Caco-2 (cell line): ENCODE results near the genes KLK9, LIM2 and SIGLEC8.

DNA sequence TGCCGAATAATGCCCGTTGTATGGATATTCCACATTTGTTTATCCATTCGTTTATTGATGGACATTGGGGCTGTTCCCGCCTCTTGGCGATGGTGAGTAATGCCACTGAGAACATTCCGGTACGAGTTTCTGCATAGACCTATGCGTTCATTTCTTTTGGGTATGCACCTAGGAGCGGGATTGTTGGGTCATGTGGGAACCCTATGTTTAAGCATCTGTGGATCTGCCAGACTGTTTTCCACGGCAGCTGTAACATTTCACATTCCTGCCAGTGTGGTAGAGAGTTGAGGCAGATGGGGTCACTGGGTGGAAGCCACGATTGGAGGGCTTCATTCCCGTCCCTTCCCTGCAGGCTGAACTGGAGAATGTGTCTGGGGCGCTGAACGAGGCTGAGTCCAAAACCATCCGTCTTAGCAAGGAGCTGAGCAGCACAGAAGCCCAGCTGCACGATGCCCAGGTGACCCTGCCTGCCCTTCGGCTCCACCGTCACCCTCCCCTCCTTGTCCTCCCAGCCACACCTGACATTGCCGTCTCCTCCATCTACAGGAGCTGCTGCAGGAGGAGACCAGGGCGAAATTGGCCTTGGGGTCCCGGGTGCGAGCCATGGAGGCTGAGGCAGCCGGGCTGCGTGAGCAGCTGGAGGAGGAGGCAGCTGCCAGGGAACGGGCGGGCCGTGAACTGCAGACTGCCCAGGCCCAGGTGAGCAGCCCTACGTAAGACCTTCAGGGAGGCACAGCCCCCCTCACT lies 49.3 kb downstream of the KCNC3 start:
- PRO-cap = no peak
- RRBS = no CpG with 5 or more reads among the region's 28 CpGs

DNA sequence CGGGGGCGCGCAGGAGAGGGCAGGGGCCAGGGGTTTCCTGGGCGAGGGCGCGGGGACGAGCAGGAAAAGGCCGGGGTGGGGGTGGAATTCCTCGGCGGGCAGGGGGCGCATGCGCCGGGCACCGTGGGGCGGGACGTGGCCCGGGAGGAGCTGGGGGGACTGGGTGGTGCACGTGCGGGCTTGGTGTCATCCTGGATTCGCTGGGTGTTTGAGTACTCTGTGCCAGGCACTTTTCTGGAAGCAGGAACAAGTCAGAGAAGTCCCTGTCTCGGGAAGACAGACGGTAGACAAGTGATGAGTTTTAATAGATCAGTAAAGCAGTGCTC lies 316 bp downstream of the POLD1 start:
- PRO-cap = bidirectional peak, plus-strand start at position 189 of the sequence, minus-strand start at position 57 of the sequence
- RRBS = 2% methylated on average over 13 of the region's 22 CpGs

DNA sequence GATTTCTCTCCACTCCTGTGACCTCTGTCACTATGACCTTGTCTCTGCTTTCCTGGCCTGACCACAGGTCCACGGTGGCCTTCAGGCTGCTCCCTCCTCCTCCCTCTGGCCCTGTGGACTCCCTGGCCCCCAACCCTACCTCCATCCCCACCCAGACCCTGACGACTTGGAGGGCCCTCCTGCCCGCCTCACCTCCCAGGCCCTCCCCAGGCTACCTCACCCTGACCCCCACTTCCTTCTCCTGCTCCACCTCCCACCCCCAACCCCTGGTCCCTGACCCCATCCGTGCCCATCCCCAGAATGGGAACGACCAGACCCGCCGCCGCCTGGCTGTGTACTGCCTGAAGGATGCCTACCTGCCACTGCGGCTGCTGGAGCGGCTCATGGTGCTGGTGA lies 12.1 kb upstream of the SPIB start:
- PRO-cap = no peak
- RRBS = no CpG with 5 or more reads among the region's 10 CpGs

GRCh38 chr19:50433104-50433255 lies 288 bp downstream of the MYBPC2 start:
- PRO-cap = no peak
- RRBS = no CpG with 5 or more reads among the region's 3 CpGs

GRCh38 chr19:50791231-50791745 lies 1.1 kb downstream of the ACP4 start:
- PRO-cap = no peak
- RRBS = 96% methylated on average over 2 of the region's 14 CpGs

GRCh38 chr19:50793285-50793845 lies 3.1 kb downstream of the ACP4 start:
- PRO-cap = no peak
- RRBS = no CpG with 5 or more reads among the region's 13 CpGs

DNA sequence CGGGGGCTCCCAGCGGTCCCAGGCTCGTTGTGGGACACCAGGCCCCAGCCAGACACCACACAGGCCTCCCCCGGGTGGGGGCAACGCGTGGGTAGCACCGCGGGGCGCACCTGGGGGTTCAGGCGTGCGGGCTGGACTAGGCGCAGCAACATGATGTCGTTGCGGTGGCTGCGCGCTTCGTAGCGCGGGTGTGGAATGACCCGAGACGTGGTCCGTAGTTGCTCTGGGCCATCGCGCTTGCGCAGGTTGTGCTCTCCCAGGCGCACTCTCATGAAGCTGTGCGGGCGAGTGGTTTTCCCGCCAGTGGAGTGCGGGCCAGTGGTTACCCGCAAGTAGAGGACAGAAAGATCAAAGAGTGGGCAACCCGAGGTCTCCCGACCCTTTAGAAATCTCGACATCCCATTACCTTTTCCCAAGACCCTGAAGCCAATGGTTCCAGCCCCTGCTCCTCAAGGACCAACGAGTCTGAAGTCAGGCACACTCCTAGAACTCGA lies 3.3 kb upstream of the KLK1 start:
- PRO-cap = no peak
- RRBS = 58% methylated on average over 4 of the region's 36 CpGs

DNA sequence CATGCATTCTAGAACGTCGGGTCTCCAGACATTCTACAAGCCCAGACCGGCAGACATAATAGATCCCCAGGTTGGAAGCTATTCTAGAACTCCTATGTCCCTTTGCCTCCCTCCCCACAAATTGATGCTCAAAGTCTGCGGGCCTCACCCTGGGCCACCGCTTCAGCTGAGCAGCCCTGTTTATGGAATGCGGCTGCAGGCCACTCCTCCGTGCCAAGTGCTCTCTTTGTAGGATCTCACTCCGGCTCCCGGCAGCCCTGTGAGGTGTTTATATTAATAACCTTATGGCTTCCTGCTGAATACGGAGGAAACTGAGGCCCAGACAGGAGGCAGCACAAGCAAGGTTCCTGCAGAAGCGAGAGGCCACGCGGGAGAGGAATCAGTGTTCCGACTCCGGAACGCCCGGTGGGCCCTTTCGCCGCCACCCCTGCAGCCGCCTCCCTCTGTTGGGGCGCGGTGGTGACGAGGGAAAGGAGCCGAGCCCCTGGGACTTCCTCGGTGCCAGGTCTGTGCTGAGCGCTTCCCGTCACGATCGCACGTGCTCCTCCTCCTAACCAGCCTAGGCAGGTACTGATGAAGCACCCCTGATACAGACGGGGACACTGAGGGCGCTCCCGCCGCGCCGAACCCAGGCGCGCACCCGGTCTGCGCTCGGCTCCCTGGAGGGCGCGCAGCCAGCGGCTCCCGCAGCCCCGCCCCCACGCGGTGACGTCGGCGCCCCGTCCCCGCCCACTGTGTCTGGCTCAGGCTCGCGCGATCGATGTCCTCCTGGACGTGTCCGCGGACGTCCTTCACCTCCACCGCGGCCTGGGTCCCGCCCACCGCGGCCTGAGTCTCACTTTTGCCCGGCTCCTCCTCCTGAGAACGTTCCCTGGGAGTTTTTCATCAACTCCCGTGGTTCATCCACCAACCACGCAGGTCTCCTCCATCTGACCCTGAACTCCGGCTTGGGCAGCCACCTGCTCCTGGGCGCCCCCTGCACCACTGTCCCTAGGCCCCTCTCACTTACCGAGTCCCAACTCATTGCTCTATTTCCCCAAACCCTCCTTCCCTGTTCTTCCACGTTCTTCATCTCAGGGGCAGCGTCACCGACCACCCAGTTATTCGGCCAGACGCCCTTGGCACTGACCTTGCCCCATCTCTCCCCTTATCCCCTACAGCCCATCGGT lies 2.4 kb upstream of the KLK15 start:
- PRO-cap = bidirectional peak, plus-strand start at position 735 of the sequence, minus-strand start at position 683 of the sequence
- RRBS = 32% methylated on average over 4 of the region's 79 CpGs

- PRO-cap = no peak
- RRBS = no CpG with 5 or more reads among the region's 7 CpGs
Measured at GRCh38 chr19:51009427-51009793, at the start of gene KLK9. Gene KLK9 (minus strand): TSS chr19:51009592.

DNA sequence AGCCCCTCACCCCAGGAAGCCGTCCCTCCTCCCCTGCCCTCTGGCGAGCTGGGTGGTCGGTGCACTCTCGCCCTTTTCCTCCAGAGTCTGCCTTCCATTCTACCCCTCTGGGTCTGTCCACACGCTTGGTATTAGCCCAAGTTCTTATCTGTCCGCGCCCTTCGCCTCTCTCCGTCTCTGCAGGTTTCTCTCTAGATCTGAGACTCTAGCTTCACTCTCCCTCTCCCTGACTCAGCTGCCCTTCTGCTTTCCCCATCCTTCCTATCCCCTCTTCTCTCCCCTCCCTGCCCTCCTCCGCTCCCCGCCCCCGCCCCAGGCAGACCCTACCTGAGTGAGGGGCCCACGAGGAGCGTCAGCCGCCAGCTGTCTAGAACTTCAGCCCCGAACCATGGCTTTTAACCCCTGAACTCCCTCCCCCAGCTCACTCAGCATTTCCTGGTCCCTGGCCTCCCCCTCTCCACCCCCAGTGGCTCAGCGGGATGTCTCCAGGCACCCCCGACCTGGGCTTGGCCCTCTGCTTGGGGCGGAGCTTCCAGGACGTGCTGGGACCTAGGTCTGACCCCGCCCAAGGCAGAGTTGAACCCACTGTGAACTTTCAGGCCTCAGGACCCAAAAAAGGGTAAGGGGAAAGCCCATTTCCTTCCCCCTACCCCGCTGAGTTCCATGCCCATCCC lies 556 bp upstream of the KLK13 start:
- PRO-cap = no peak
- RRBS = no CpG with 5 or more reads among the region's 22 CpGs

DNA sequence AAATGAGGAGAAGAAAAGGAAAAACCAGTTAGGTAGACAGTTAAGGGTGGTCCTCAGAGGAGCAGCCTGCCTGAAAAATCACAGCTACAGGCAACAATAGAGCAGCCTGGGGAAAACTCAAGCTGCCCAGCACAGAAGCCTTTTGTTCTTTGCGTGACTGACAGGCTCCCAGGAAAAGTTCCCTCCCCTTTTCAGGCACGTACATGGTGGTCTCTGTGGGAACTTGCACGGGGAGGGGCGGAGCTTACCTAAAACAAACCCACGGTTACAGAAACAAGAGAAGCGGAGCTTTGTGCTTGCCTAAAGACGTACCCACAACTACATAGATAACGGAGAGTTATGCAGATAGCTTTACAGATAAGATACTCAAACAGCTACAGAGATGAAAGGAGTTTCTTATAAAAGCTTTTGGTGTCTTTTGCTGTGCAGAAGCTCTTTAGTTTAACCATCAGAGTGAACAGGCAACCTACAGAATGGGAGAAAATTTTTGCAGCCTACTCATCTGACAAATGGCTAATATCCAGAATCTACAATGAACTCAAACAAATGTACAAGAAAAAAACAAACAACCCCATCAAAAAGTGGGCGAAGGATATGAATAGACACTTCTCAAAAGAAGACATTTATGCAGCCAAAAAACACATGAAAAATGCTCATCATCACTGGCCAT lies 11.4 kb downstream of the ETFB start:
- PRO-cap = bidirectional peak, plus-strand start at position 428 of the sequence, minus-strand start at position 98 of the sequence
- RRBS = no CpG with 5 or more reads among the region's 9 CpGs

DNA sequence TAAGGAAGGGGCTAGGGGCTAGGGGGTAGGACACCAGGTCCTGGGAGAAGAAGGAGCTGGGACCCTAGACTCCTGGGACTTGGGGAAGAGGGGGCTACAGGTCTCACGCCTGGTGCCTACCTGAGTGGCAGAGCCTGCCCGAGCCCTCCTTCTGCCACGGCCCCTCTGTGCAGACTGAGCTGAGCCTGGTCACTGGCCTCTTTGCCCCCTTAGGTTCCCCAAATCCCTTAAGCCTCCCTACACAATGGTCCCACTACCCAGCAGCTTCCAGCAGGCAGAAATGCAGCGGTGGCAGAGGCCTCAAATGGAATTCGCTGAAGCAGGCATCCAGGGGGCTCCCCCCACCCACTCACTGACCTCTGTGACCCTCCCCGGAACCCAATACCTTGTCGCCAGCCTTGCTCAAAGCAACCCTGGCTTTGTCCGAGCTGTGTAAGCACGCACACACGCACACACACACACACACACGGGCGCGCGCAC lies at the start of gene LIM2:
Gene LIM2 (minus strand): TSS at position 176 of the 480 bp plus-strand sequence.
- PRO-cap = no peak
- RRBS = no CpG with 5 or more reads among the region's 14 CpGs

DNA sequence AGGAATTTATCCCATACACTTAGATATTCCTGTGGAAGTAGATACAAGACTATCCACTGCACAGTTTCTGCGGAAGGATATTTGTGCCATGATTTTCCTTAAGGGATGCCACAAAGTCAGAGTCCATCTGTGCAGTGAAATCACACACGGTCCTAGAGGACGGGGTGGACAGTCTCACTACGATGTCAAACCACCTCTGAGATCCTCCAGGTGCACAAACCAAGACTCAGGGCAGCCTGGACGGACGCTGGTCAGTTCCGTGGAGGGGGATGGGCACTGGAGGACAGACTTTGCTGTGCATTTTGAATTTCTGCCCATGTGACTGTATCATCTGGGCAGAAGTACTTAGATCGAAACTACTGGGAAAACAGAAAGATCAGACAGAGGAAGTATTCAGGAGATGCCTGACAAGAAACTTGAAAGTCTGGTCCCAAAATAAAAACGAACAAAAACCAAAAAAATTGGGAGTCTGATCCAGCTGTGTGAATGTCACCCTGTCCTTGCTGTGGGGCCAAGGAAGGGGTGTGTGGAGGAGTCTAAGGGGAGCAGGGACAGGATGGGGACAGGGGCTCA lies 1.7 kb downstream of the SIGLEC8 start:
- PRO-cap = no peak
- RRBS = no CpG with 5 or more reads among the region's 9 CpGs

- PRO-cap = no peak
- RRBS = 18% methylated on average over 2 of the region's 10 CpGs
Measured at GRCh38 chr19:51458114-51458837, at the start of gene SIGLEC8. Gene SIGLEC8 (minus strand): TSS chr19:51458454.

- PRO-cap = no peak
- RRBS = no CpG with 5 or more reads among the region's 6 CpGs
Measured at GRCh38 chr19:51467712-51468738, 9.8 kb upstream of the SIGLEC8 start.

DNA sequence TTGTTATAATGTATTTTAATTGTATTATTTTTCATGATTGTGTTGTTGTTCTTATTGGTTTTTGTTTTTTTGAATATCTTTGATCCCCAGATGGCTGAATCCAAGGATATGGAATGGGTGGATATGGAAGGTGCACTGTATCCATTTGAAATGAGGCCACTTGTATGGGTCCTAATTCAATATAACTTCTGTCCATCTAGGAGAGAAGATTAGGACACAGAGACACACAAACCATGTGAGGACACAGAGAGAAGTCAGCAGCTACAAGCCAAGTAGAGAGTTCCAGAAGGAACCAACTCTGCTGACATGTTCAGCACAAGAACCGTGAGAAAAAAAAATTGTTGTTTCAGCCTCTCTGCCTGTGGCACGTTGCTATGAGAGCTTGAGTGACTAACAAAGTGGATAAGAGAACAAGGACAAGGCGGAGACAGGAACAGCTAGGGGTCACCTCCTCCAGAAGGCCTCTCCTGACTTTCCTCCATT lies 5.5 kb upstream of the SIGLEC12 start:
- PRO-cap = no peak
- RRBS = no CpG with 5 or more reads among the region's 3 CpGs

DNA sequence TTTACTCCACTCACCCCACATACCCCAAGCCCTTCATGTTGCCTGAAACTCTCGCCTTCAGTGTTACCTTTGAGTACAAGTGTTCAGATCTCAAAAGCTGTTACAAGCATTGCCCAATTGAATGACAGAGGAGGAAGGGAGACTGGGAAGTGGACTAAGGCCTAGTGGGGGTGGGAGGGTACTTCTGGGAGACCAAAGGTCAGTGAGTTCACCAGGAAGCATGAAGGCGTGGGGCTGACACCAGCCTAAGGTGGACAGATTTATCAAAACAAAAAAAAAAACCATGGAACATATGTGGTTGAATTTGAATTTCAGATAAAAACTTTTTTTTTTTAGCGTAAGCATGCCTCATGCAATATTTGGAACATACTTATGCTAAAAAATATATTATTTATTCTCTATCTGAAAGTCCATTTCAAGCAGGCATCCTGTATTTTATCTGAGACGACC lies 6.2 kb upstream of the SIGLEC12 start:
- PRO-cap = no peak
- RRBS = no CpG with 5 or more reads among the region's 4 CpGs

DNA sequence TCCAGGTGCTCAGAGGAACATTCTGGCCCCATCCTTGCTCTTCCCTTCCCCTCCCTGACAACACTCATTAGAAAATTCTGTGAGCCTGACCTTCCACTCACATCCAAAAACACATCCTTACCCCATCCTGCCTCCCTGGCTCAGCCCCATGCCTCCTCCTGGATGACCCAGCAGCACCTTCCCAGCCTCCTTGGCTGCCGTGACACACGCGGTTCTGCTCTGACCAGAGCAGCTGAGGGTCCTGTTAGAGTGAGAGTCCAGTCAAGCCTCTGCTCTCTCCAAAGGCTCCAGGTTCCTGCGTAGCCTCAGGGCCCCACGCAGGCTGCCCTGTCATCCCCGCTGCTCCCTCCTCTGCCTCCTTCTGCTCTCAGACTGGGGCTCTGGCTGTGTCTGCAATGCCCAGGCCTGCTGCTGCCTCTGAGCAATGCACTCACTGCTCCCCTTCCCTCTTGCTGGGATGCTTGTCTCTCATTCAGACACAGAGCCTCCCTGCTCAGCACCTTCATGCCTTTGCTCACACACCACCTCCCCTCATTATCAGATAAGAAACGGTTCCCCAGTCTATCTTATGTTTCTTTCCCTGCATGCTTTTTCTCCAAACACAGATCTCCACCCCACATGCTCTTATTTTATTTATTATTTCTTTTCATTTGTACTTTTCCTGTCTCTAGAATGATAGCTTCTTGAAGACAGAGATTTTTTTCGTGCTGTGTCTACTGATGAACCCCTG lies 10.1 kb upstream of the SIGLEC6 start:
- PRO-cap = no peak
- RRBS = no CpG with 5 or more reads among the region's 8 CpGs

DNA sequence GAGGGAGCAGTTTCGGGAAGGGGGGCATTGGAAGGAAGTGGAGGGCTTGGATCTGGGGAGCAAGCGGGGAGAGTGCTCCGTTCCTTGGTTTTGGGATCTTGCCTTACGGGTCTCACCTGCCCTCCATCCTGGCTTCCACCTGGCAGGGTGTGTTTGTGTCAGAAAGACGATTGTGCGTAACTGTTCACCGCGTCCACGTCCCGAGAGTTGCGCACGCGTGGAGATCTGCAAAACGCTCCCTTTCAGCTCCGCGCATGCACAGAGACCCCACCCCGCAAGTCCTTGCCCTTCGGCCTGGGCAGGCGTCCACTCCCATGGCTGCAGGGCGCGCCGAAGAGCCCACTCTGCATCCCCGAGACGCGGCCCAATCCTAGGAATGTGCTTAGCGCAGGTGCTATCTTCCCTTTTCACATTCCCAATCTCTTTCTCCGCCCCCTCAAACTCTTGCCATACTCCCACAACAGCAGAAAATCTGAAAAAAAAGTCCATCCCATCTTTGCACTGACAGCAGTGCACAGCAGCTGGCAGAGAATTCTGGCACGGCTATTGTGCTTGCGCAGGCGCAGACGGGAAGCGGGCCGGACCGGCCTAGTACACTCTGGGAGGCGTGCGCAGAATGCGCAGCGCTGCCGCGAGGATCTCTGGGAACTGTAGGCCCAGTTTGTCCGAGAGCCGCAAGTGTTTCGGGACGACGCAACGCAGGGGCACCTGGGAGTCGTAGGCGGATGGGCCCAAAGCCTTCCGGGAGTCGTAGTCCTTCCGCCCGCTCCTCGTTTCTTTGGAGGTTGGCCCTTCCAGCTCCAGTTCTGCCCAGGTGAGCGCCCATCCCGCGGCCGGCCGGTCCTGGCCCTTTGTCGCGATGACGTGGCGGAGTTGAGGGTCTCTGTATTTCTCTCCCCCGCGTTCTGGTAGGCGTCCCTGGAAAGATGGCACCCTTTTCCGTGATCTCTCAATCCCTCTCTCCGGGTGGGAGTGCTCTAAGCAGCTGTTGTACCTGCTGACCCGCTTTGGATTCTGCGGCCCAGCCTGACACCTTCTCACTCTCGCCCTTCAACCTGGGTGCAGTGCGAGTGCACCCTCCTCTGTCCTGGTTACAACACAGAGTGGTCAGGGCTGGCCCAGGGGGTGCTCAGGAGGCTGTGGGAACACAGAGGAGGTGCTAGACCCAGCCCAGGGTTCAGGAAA lies 23.1 kb downstream of the ZNF175 start:
- PRO-cap = bidirectional peak, plus-strand start at position 803 of the sequence, minus-strand start at position 536 of the sequence
- RRBS = 11% methylated on average over 11 of the region's 71 CpGs

- PRO-cap = no peak
- RRBS = no CpG with 5 or more reads among the region's 15 CpGs
Measured at GRCh38 chr19:51645377-51646024, 1.1 kb downstream of the SIGLEC14 start.